Bronchial lymph node (tissue), 1 donor: ENCODE measurements around a stretch of chr5.

DNA sequence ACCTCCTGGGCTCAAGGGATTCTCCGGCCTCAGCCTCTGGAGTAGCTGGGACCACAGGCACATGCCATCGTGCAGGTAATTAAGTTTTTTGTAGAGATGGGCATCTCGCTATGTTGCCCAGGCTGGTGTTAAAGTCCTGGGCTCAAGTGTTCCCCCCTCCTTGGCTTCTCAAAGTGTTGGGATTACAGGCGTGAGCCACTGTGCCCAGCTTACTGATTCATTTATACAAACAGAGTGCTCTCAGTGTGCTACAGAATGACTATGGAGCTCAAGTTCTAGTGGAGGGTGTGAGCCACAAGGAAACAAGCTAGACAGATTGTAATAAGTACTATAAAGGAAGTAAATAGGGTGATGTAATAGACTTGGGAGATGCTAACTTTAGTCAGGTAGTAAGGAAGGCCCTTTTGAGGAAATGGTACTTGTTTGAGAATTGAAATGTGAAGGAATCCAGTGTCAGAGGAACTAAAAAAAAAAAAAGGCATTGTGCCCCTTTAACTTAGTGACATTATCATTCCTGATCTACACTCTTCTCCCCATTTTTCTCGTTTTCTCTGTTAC, 1.7 kb upstream of the TMEM267 start:
- PRO-cap = no peak

DNA sequence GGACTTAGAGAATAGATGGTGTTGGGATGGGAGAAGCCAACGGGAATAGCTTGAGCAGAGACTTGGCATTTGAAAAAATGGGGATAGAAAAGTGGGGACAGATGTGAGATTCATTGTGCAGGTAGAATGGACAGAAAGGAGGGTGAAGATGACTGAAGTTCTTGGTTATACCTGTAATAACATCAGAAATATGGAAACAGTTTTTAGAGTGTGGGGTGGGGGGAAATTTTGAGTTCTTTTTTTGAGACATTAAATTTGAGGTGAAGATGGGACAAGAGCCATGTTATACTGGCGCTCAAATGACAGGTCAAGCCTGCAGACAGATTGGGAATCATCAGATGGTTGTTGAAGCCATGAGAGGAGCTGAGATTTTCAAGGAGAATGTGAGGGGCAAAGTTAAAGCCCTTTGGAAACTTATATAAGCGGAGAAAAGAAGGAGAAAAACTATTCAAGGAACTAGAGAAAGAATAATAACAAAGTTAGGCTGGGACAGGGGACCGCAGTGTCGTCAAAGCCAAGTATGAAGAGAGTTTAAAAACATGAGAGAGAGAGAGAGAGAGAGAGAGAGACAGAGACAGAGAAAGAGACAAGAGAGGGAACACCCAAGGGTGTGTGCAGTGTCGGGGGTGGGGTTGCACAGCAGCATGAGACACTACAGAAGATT, 74.0 kb downstream of the NNT start:
- PRO-cap = no peak

- PRO-cap = no peak
These were observed 133.7 kb downstream of the MRPS30 start for GRCh38 chr5:44942391-44942915.

DNA sequence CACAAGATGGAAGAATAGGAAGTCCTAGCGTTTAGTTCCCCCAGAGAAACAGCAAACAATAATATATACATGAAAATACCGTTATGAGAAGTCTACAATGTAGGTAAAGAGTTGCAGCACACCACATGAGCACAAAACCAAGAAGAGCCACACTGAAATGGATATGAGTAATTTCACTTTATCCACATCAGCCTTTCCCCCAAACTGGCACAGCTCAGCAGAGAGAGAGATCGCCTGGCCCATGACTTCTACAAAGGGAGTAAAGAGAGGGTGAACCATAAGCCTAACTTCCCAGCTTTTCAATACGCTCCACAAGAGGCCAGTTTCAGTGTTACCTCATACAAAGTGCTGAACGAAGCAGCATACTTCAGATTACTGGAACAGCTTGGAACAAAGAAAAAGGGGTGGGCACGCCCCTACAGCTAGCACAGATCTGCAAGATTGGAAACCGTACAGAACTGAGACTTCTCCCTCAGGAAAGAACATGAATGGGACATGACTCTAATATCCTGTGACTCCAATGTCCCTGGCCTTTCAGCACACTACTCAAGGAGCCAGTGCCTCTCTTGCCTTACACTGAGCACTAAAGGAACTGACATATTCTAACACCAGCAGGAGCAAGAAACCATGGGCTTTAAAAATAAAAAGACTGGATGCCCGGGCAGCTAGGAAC, 75.3 kb downstream of the EMB start:
- PRO-cap = no peak

DNA sequence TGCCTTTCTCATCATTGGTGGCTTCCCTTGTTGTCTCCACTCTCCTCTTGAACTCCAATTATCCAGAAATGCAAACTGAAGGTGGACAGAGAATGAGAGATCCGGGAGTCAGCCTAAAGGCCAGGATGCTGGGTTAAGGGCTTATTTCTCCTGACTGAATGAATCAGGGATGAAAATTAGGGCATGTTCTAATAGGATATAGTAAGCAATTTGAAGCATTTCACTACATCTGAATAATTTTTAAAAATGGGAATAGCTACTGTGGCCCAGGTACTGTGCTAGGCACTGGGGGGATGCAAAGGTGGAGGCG, 189.3 kb downstream of the PARP8 start:
- PRO-cap = no peak

- PRO-cap = unidirectional peak, plus-strand start at chr5:50856996
These were observed 190.3 kb downstream of the PARP8 start for GRCh38 chr5:50856845-50857048.

GRCh38 chr5:50968965-50969189, 302.4 kb downstream of the PARP8 start:
- PRO-cap = no peak

DNA sequence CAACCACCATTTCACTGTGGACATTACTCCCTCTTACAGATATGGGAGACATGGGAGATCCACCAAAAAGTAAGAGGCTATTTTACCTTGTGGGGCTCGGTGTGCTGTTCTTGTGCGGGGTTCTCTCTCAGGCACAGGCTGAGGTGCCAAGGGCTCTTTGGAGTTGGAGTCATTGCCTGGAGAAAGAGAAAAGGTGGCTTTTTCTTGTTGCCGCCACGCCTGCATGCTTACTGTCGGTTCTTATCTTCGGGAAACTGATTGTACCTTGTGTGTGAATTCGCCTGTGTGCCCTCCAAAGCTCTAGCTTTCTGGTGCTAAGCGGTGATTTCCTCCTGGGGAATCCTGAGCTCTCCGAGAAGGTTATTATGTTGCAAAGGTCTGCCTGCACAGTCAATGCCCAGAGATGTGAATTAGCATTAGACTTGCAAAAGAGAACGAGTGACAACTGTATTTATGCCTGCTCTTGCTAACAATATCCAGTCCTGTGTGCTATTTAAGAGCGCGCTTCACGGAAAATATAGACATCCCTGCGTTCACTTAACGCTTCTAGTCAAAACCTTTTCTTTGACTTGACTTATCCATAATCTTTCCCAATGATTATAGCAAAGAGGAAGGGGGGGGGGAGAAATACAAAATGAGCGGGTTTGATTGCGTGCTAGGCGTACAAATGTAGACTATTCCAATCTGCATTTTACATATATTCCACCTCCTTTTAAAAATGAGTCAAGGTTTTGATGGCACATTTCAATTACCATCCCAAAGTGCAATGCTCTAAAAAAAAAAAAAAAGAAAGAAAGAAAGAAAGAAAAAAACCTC, 591 bp downstream of the ISL1 start:
- PRO-cap = no peak

- PRO-cap = no peak
These were observed 118.9 kb upstream of the ITGA1 start for GRCh38 chr5:52668735-52669319.

DNA sequence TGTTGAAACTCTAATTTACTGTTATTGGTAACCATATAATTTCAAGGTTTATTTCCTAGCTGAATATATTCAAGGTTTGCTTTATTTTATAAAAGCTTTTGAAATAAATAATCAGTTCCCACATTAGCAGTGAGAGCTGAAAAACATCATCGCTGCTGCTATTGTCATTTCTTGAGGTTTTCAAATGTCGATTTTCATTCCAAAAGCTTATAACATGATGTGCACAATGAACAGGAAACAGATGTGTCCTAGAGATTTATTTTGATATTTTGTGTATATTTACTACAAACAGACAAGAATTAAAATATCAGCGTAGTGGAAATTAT, 10.6 kb upstream of the ITGA1 start:
- PRO-cap = no peak

GRCh38 chr5:52822399-52822984, 34.8 kb downstream of the ITGA1 start:
- PRO-cap = no peak

- PRO-cap = bidirectional peak, plus-strand start at chr5:52840362, minus-strand start at chr5:52840358
These were observed 52.5 kb downstream of the ITGA1 start for GRCh38 chr5:52840080-52840673.

- PRO-cap = no peak
These were observed 93.2 kb upstream of the ITGA2 start for GRCh38 chr5:52895819-52896482.

DNA sequence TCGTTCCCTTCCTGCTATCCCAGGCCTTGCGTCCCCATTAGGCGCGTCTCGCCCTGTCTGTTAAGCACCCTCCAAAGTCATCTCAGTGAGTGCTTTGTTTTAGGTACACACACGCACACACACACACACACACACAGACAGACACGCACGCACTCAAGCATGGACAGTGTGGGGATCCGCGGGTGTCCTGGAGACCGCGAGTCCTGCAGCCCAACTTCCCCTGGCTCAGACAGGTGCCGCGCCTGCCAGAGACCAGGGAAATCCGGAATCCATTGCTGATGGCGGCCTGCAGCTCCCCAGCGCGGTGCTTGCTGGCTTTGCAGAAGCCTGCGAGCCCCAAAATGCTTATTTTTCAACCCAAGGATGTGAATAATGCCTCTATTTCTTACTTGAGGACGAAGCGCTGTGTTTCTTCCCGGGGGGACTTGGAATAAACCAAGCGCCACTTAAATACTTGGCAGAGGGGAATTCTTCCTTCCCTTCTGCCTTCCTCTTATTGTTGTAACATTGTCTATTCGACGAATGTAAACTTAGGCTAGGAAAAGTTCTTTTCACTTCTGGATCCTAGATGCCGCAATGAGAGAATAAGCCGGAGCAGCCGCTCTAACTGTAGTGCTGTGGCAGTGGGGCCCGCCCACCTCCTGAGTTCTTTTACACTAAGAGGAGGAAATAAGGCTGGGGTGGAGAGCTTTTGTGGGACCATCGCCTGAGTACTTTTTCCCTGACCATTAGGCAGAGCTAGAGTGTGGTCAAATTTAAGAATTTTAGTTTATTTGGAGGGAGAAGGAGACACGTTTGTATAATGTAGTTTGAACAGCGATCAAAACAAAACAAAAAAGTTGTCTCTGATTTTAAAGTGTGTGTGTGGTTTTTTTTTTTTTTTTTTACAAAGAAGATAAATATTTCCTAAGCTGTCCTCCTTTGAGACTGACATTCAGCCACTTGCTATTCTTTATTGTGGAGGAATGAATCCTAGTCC, 838 bp downstream of the ITGA2 start:
- PRO-cap = unidirectional peak, minus-strand start at position 227 of the sequence; bidirectional peak, plus-strand start at position 683 of the sequence, minus-strand start at position 643 of the sequence

- PRO-cap = unidirectional peak, minus-strand start at chr5:53481966
These were observed 1.4 kb downstream of the FST start for GRCh38 chr5:53481811-53482242.

DNA sequence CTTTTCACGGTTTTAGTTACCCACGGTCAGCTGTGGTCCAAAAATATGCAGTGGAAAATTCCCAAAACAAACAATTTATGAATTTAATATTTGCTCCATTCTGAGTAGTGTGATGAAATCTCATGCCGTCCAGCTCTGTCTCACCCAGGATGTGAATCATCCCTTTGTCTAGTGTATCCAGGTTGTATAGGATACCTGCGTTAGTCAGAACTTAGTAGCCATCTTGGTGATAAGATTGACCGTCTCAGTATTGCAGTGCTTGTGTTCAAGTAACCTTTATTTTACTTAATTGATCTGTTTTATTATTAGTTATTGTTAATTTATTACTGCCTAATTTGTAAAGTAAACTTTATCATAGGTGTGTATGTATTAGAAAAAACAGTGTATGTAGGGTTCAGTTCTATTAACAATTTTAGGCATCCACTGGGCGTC, 41.2 kb downstream of the NDUFS4 start:
- PRO-cap = no peak

GRCh38 chr5:54169911-54170650, 140.3 kb downstream of the ARL15 start:
- PRO-cap = no peak

- PRO-cap = no peak
These were observed 2.8 kb downstream of the ARL15 start for GRCh38 chr5:54307552-54307985.

DNA sequence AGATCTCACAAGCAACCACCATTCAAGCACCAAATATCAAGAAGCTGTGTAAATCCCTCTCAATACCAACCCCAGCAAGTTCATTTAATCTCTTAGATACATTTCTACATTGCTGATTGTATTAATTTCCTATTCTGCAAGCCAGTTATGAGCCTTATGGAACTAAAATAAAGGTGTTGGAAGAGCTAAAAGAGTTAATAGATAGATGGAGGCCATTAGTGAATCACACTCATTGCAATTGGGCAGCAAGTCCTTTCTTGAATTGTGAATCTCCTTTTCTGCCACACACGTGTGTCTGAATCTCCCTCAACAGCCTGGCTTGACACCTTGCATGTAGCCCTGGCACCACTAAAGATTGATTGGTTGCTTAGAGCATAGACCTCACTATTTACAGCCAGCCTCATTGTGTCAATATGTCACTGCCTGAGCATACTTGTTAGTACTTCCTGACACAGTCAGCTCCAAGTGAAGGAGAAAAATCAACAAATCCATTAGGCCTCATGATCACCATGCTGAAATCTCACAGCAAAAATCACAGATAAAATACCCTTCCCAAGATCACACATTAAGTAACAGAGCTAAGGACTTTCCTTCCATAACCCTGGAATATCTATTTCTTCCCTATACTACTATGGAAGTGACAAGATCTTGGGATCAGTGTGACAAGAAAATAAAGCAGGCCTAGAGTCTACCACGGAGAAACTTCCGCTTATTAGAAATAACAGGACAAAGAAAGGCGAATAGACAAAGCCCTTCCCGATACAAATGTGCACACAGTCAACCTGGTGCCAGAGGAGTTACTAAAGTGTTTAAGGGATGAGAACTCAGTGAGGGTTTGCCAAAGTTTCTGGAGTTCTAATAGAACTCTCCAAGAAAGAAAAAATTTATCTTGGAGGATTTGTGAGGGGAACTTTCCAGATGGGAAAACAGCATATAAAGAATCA, 5.4 kb upstream of the ARL15 start:
- PRO-cap = no peak

GRCh38 chr5:54457011-54457655, 1.6 kb downstream of the HSPB3 start:
- PRO-cap = no peak